Cerebellum (tissue), 5 donors: ENCODE measurements around the genes SBSN, ZBTB32 and NPHS1.

- PRO-cap, 3 experiments = no peak in any of the 3 experiments
- RAMPAGE, long total RNA = no peak
Observed at GRCh38 chr19:35257198-35257697, 8.4 kb downstream of the LSR start.

GRCh38 chr19:35259813-35260284 lies 8.9 kb upstream of the USF2 start:
- PRO-cap, 3 experiments = no peak in any of the 3 experiments
- RAMPAGE, long total RNA = no peak

GRCh38 chr19:35264567-35265252 lies 4.1 kb upstream of the USF2 start:
- PRO-cap, 3 experiments = no peak in any of the 3 experiments
- RAMPAGE, long total RNA = no peak

GRCh38 chr19:35271374-35272035 lies 2.7 kb downstream of the USF2 start:
- PRO-cap, 3 experiments = no peak in any of the 3 experiments
- RAMPAGE, long total RNA = no peak

DNA sequence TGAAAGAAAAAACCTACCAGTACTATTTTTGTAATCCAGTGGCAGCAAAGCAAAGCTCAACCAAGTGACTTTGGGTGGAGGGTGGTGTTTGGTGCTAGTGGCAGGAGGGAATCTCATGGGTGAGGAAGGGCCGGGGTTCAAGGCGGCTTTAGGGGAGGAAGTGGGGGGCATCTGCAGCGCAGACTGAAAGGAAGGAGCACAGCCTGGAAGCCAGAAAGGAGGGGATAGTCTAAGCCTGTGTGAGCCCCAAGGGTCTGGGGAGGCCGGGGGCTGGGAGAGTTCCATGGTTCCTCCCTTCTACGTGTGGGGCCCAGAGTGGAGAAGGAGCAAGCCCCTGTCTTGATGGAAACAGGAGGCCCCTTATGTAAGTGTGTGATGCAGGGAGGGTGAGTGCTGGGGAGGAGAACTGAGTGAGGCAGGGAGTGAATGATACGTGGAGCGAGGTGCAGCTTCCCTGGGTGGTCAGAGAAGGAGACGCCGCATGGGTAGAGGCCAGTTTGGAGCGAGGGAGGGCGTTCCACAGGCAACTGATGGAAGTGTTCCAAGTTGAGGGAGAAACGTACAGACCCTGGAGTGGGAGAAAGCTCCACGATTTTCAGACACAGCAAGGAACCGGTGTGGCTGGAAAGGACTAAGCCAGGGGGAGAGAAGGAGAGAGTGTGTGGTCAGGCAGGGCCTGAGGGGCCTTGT lies 15.9 kb downstream of the MAG start:
- PRO-cap, 3 experiments = no peak in any of the 3 experiments
- RAMPAGE, long total RNA = no peak

GRCh38 chr19:35310393-35311172 lies 18.4 kb upstream of the CD22 start:
- PRO-cap, 3 experiments = no peak in any of the 3 experiments
- RAMPAGE, long total RNA = no peak

- PRO-cap, 3 experiments = no peak in any of the 3 experiments
- RAMPAGE, long total RNA = no peak
Observed at GRCh38 chr19:35447663-35447945, 453 bp upstream of the FFAR2 start.

DNA sequence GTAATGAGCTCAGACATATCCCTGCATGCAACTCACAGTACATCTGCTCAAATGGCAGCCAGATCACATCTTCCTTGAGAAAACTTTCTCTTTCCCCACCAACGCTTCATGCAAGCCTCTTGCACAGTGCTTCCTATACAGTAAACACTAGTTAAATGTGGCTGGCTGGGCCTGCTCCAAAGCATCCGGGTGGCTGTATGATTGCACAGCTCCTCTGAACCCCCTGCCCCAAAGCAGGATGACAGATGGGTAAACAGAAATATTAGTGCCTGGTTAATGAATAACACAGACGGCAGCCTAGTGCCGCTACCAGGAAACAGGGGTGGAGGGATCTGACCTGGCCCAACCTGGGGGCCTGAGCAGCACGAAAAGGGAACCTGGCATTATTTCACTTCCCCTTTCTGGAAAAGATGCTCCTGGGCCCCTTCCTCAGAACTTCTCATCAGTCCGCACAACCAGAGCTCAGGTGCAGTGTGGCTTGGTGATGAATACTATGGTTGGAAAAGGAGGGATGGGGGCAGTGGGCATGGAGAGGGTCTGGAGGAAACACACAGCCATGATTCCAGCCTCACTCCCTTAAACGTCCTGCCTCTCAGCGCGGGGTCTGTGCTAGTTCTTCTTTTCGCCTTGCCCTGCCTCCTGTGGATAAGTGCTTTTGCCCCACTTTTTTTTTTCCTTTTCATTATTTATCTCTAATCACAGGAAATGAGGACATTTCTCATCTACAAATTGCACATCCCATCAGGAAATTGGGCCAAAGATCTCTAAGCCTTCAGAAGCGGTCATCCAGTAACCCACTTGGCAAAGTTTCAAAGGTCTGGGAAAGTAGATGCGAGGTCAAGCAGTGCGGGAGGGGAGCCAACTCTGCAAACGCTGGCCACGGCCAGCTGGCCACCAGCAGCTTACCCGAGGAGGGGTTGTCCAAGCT lies 11.0 kb downstream of the FFAR2 start:
- PRO-cap, 3 experiments = no peak in any of the 3 experiments
- RAMPAGE, long total RNA = no peak

- PRO-cap, 3 experiments = no peak in any of the 3 experiments
- RAMPAGE, long total RNA = no peak
Observed at GRCh38 chr19:35462403-35463142, 14.5 kb downstream of the FFAR2 start.

- PRO-cap, 3 experiments = no peak in any of the 3 experiments
- RAMPAGE, long total RNA = no peak
Observed at GRCh38 chr19:35528033-35528578, at the start of gene SBSN. TSS of gene SBSN (minus strand) at chr19:35528311.

DNA sequence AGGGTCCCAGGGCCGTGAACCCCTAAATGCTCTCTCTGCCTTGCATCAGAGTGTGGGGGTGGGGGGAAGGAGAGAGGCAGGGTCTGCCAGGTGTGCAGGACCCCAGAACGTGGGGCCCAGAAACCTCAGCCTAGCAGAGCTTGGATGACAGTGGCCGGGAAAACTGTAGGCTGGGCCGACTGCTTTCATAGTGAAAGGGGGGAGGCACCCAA lies 6.1 kb downstream of the TMEM147 start:
- PRO-cap, 3 experiments = no peak in any of the 3 experiments
- RAMPAGE, long total RNA = no peak

- PRO-cap, 3 experiments = no peak in any of the 3 experiments
- RAMPAGE, long total RNA = no peak
Observed at GRCh38 chr19:35704385-35704790, at the start of gene ZBTB32. TSS of gene ZBTB32 (plus strand) at chr19:35704558.

GRCh38 chr19:35719811-35720513 lies 2.2 kb downstream of the KMT2B start:
- PRO-cap, 3 experiments = no peak in any of the 3 experiments
- RAMPAGE, long total RNA = no peak

GRCh38 chr19:35720514-35720919 lies 2.7 kb downstream of the KMT2B start:
- PRO-cap, 3 experiments = no peak in any of the 3 experiments
- RAMPAGE, long total RNA = no peak

DNA sequence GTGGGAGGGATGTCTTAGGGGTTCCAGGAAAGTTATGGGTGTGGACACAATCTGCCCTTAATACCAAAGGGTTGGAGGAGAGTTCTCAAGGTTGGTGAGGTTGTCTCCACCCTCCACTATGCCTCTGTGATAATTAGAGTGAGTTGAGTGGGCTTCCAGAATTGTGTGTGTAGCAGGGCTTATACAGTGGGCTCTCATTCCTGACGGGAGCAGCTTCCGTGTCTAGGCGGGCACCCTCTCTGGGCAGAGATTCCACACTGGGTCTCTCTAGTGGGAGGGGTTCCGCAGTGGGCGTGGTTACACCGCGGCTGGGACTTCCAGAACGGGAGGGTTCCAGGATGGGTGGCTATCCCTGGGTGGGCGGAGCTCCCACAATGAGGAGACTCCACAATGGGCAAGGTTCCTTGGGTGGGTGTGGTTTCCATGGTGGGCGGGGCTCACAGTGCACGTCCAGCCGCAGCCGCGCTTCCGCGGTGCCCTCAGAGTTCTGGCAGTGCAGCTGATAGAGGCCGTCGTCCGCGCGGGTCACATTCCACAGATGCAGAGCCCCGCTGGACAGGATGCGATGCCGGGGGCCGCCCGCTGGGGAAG lies 8.5 kb downstream of the NPHS1 start:
- PRO-cap, 3 experiments = no peak in any of the 3 experiments
- RAMPAGE, long total RNA = no peak

DNA sequence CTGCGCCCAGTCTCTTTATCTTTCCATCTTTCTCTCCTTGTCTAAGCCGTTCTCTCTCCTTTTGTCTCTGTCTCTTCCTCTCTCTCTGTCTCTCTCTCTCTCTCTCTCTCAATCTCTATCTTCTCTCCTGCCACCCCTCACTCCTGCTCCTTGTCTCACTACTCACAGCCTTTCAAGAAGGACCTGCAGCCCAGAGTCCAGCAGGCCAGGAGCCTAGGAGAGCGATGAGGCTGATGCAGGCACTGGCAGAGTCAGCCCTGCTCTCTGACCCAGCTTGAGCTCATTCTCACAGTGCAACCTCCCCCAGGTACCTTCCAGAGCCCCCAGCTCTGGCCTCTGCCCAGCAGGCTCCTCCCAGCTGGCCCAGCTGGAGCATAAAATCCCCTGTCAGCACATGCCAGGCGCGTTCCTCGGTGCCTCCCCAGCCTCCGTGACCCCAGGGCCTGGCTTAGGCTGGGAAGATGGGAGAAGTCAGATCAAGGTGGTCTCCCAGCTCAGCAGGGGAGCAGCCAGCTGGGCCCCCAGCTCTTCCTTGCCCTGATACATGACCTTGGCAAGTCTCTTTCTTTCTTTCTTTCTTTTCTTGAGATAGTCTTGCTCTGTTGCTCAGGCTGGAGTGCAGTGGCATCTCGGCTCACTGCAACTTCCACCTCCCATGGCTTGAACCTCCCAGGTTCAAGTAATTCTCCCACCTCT lies at the start of gene NPHS1:
TSS of gene NPHS1 (minus strand) at position 288 of the 696 bp plus-strand sequence.
- PRO-cap, 3 experiments = no peak in any of the 3 experiments
- RAMPAGE, long total RNA = no peak

DNA sequence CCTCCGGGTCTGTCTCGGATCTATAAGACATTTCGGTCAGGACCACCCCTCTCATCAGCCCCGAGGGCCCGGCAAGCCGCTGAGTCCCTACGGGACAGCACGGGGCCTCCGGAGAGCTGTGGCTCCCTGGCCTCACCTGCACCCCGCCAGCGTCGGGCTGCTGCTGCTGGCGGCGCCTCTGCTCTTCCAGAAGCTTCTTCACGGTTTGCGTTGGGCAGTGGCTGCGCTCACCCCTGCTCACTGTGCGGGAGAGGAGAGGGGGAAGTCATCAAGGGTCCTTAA lies 3.8 kb upstream of the HCST start:
- PRO-cap, 3 experiments = peak in 1 of 3 experiments; most common plus-strand start position 240 of the sequence (in 1); most common minus-strand start position 159 of the sequence (in 1)
- RAMPAGE, long total RNA = no peak

DNA sequence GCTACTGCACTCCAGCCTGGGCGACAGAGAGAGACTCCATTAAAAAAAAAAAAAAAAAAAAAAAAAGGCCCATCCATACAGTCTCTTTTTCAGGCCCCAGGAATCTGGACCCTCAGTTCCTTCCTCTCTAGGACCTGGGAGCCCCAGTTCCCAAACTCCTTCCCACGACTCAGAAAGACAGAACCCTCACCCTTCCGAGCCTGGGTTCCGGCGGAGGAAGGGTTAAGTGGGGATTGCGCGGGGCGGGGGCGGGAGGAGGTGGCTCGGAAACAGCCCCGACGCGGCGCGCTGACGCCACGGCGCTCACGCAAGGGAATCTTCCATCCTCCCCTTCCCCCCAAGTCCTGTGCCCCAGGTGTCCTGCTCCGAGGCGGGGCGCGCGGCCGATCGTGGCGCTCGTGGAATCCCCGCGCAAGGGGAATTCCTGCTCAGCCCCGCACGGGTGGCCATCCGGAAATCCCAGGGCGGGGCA lies 2.8 kb upstream of the HCST start:
- PRO-cap, 3 experiments = peak in 2 of 3 experiments; most common plus-strand start position 347 of the sequence (in 2); most common minus-strand start position 212 of the sequence (in 1)
- RAMPAGE, long total RNA = start-site peak on the minus strand centred at position 154 of the sequence, 303 bp wide, 16 and 12 reads in 2 replicates

GRCh38 chr19:35903216-35904091 lies 1.1 kb downstream of the HCST start:
- PRO-cap, 3 experiments = peak in 1 of 3 experiments; most common minus-strand start chr19:35903777 (in 1)
- RAMPAGE, long total RNA = no peak

GRCh38 chr19:35904092-35904594 lies 1.8 kb downstream of the HCST start:
- PRO-cap, 3 experiments = no peak in any of the 3 experiments
- RAMPAGE, long total RNA = no peak